SJCRH30 (cell line): ENCODE data around the genes RTF2 and FAM209A.

- RAMPAGE, long total RNA, result no peak
Observed at GRCh38 chr20:56444223-56444645, 24.2 kb upstream of the RTF2 start.

DNA sequence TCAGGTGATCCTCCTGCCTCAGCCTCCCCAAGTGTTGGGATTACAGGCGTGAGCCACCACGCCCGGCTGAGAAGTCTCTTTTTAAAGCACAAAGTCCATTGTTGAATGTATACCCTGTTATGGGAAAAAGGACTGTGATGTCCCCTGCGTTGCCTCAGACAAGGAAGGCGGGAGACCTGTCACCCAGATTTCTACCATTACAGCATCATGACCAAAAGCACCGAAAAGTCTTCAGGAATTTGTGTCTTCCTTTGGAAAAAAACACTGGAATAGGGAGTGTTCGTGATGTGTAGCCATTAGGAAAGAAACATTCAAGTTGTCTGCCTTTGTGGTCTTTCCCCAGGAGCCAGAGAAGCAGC, 18.2 kb upstream of the RTF2 start:
- RAMPAGE, long total RNA, result no peak

DNA sequence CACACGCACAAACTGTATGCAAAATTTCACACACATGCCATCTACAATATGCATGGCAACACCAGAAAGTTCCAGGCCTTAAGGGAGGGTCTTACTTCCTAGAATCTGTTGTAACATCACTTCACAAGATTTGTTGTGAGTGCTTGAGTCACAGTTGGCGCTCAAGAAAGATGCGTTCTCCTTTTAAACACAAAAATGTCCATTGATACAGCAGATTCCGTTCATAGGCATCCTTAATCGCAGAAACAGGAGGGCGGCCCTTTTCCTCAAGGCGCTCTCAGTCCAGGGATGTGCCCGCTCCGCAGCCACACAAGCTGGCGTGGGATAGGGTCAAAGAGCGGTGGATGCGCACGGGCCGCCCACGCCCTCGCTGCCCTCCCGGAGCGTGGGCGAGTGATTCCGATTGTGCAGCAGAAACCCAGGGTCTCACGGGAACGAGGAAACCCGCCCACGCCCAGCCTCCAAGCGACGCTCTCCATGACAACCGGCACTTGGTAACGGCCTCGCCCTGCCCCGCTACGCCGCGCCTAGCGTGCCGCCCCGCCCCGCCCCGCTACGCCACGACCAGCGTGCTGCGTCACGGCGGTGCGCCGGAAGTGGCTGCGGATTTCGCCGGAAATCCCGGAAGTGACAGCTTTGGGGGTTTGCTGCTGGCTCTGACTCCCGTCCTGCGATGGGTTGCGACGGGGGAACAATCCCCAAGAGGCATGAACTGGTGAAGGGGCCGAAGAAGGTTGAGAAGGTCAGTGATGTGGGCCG, at the start of gene RTF2:
RTF2 (plus strand) TSS at position 603 of the 759 bp plus-strand sequence.
- RAMPAGE, long total RNA, result start-site peak on the plus strand centred at position 644 of the sequence, 46 bp wide, 2,359 and 187 reads in 2 replicates

- RAMPAGE, long total RNA, result no peak
Observed at GRCh38 chr20:56524350-56524974, at the start of gene FAM209A. TSS of gene FAM209A (plus strand) at chr20:56524744.

DNA sequence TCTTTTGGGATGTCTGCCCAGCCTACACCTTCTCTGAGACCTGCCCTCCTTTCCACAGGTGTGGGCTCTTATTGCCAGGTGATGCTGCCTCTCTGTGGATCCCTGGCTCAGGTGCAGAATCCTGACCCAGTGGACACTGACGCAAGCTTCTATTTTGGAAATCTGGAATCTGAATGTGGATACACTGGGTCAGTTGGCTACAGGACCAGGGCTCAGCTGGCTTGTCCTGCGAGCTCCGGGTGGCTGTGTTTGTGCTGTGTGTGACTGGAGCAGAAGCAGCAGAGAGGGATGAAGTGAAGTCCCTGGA, 54.4 kb downstream of the TFAP2C start:
- RAMPAGE, long total RNA, result no peak

DNA sequence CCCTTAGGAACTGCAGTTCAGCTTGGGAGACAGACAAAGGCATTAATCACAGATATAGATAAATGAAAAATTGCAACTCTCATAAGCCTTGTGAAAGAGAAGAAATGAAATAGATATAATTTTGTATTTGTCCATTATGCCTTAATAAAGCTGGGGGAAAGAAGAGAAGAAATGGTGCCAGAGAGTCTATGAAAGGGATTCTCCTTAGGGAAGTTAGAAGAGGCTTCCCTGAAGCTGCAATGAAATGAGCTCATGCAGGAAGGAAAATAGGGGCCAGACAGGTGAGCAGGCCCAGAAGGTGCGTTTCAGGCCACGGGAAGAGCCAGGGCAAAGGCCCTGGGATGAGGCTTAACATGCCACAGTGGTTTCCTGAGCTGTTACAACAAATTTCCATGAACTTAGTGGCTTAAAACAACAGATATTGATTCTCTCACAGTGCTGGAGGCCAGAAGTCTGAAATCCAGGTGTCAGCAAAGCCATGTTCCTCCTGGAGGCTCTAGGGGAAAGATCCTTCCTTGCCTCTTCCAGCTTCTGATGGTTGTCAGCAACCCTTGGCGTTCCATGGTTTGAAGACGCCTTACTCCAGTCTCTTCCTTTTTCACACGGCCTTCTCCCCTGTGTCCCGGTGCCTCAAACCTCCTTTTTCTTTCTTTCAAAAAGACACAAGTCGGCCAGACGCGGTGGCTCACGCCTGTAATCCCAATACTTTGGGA, 167.9 kb downstream of the TFAP2C start:
- RAMPAGE, long total RNA, result no peak

- RAMPAGE, long total RNA, result no peak
Observed at GRCh38 chr20:57156949-57157433, 109.5 kb downstream of the BMP7 start.

- RAMPAGE, long total RNA, result no peak
Observed at GRCh38 chr20:57393624-57394675, 2.8 kb downstream of the RBM38 start.

DNA sequence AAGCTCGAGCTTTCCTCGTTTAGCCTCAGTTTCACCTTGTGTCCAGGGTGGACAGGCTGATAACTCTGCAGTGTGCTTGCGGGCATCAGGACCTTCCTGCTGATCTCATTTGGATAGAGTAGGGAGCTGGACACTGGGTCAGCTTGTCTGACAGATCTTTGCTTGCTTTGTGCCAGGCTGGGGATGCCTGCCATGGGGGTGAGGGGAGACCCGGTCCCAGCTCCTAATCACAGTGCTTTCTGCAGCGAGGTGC, 7.6 kb downstream of the RBM38 start:
- RAMPAGE, long total RNA, result no peak

DNA sequence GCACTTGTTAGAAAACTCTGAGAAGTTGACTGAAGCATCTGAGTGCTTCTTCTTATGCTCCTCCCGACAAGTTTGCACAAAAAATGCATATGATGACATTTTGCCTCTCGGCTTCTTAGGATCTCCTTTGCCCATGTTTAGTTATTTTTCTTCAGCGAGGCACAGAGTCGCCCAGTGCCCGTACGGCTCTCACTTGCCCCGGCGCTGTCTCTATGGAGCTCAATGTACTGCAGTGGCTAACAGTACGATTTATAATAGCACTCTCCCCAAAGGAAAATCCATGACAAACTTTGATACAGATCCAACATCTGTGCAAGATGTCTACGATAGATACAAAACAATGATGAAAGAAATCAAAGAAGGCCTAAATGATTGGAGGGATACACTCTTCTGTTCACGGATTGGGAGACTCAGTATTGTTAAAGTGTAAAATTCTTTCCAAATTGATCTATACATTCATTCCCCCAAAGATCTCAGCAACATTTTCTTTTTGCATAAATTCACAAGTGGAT, 36.0 kb downstream of the CTCFL start:
- RAMPAGE, long total RNA, result no peak

- RAMPAGE, long total RNA, result no peak
Observed at GRCh38 chr20:57540906-57541577, 16.1 kb upstream of the CTCFL start.

GRCh38 chr20:57570113-57570956, 9.4 kb downstream of the PCK1 start:
- RAMPAGE, long total RNA, result no peak

DNA sequence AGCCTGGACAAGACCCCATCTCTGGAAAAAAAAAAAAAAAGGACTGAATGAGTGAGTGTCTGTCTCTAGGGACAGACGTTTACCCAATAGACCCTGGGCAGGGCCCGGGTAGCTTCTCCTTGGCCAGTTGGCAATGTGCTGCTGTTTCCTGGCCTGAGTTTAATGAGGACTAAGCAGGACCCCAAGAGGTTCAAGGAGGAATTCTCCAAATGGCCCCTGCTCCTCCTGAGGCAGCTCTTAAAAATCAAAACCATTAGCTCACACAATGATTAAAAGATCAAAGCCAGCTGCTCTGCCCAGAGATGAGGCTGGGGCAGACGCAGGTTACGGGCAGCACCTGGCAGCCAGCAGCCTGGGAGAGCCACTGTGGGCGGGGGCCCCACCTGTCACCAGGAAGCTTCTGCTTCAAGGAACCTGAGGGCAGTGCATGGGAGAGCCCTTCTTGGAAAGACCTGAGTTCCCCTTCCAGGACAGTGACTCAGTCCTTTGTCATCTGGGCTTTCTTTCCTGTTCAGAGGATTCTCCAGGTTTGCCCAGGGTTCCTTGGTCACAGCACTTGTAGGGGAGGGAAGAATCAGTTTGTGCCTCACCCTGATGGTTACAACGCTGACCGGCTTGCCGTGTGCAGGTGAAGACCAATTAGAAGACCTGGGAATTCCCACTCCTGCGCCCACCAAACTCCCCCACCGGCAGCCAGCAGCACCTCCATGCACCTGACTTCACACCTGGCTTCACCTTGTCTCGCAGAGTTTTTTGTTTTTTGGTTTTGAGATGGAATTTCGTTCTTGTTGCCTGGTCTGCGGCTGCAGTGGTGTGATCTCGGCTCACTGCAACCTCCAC, 2.2 kb downstream of the ZBP1 start:
- RAMPAGE, long total RNA, result no peak

GRCh38 chr20:57681239-57681693, 28.5 kb downstream of the PMEPA1 start:
- RAMPAGE, long total RNA, result no peak

DNA sequence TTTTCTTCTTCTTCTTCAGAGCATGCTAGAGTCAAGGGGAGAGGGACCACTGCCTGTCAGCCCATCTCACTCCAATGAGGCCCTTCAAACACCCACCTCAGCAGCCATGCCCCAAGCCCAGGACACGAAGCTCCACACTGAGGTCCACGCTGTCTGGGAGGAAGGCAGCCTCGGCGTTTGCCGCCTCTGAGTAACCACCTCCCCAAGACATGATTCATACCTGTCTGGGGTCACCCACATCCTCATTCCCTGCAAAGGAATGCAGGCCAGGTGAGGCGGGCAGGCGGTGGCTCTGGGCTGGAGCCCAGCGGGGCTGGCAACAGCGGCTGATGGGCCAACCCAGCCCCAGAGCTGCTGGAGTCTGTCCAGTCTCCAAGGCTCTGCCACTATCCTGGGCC, 14.9 kb downstream of the PMEPA1 start:
- RAMPAGE, long total RNA, result no peak

DNA sequence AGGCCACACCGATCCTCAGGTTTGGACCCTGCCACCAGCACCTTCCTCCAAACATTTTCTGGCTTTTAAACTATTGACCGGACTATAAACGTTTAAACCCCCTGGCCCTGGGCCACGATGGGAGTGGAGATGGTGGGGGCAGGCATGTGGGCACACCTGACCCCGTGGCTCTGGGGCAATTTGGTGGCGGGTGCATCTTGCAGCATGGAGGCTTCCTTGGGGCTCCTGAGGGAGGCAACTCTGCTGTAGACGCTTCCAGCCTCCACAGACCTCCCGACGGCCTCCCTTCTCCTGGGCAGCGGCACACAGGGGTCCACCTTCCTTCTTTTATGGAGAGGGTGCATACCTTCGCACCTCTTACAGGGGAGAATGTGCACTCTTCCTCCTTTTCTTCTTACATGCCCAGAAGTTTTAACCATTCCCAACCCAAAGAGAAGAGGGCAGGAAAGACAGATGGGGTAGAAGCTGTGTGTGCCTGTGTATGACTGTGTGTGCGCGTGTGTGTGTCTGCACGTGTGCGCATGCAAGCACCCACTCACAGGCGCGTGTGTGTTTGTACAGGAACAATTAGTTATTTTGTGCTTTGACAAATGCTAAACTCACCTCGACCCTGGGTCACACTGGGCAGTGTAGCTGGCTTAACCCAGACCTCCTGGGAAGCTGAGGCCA, 5.0 kb downstream of the PMEPA1 start:
- RAMPAGE, long total RNA, result no peak

DNA sequence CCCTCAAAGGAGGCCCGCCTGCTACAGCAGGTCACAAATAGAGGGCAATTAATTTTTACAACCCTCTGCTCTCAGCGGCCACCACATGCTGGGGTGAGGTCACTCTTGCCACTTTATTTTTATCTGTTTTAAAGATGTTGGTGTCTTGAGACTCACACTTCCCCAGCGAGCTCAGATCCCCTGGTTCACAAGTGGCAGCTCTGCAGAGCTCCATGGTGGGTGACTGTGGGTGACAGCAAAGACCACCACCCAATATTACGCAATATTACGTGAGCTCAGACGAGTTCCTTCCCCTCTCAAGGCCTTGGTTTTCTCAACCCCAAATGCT, 193.1 kb upstream of the C20orf85 start:
- RAMPAGE, long total RNA, result no peak

DNA sequence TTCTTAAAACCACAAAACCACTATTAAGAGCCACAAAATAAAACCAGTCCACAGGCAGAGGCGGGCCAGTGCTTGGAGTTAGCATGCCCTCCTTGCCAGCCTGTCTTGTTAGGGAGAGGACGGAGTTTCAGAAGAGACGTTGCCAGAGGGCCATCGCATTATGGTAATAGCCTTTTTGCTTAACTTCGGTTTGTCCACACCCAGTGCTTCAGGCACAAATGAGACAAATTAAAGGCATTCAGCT, 159.6 kb upstream of the C20orf85 start:
- RAMPAGE, long total RNA, result no peak

- RAMPAGE, long total RNA, result no peak
Observed at GRCh38 chr20:58160687-58161265, 10.1 kb downstream of the C20orf85 start.

DNA sequence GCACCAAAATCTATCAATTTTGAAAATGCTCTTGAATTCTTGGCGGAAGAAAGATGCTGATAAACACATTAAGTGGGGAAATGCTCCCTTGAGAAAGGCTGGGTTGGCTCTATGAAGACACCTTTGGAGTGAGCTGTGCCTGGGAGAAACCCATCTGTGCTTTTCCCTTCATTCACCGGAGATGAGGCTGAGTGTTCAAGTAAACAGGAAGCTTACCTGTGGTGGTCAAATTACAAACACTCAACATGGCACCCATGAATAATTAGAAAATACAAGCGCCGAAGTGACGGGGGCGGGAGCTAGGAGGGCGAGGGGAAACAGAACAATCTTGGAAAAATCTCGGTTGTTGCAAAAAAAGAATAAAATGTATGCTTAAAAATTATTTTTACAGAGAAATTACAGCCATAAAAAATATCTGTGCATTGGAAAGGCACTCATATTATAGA, 986 bp upstream of the ANKRD60 start:
- RAMPAGE, long total RNA, result no peak